SJCRH30 (cell line): Measurements from ENCODE around the genes ZNF728 and ZNF730.

GRCh38 chr19:23002441-23003439 lies at the start of gene ZNF728:
Gene ZNF728, minus strand, starts transcription at chr19:23003176.
- RAMPAGE, long total RNA, result no peak

- RAMPAGE, long total RNA, result start-site peak on the plus strand at chr19:23116991-23117077, 69 and 47 reads in 2 replicates
Observed at GRCh38 chr19:23116753-23117740, at the start of gene ZNF730. Gene ZNF730, plus strand, starts transcription at chr19:23117025.

DNA sequence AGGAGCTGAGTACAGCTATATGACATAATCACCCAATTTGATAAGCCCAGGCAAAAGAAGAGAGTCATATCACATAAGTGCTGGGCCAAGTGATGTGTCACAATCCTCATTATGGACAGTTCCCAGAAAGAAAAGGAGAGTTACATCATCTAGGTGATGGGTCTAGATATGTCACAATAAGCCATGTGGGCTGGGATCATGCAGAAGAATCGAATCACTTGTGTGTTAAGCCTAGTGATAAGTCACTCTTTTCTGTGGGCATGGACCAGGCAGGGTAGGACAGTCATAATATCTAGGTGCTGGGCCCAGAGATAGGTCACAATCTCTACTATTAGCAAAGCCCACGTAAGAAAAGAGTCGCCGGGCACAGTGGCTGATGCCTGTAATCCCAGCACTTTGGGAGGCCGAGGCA lies 14.1 kb upstream of the ZNF724 start:
- RAMPAGE, long total RNA, result no peak

DNA sequence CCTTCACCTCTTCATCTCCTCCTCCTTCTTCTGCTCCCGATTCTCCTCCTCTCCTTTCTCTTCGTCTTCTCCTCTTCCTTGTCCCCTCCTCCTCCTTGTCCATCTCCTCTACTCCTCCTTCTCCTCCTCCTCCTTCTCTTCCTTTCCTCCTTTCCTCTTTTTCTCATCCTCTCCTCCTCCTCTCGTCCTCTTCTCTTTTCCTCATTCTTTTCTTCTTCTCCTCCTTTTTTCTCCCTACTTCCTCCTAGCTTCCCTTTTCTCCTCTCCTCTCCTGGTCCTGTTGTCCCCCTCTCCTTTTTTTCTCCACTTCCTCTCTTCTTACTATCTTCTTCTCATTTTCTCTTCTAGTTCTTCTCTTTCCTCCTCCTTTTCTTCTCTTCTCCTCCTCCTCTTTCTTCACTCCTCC lies 71.3 kb downstream of the ZNF91 start:
- RAMPAGE, long total RNA, result no peak

DNA sequence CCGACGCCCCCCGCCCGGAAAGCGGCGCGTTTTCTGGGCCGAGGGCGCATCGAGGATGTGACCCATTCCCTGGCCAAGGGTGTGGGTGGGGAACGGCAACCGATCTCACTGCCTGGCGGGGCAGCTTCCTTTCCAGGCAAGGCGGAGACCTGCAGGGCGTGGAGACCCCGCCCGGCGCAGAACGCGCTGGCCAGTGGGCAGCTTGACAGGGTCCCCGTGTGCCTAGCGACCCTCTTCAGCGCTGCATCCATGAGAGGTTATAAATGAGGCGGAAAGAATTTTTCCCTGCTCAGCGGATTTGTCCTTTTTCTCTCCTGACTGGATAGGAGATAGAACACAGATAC lies 76.0 kb upstream of the ZNF91 start:
- RAMPAGE, long total RNA, result no peak

DNA sequence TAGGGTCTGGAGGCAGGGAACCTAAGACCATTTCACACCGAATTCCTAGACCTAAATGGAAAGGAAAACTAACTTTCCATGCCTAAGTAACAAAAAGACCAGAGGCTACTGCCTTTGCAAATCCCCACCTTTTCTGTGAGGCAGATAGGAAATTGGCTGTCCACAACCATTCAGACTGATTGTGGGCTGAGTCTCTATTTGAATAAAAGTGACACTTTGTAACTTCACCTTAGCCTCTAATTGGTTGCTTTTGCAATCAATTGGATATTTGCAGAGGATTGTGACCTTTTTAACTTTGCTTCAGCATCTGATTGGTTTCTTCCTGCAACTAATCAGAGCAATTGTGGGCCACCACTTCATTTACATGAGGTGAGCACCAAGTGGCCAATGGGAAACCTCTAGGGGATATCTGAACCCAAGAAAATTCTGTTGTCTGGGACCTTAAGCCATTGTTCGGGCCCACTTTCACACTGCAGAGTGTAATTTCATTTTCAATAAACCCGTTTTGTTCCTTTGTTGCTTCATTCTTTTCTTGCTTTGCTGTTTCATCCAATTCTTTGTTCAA lies 20.9 kb downstream of the ZNF675 start:
- RAMPAGE, long total RNA, result no peak

DNA sequence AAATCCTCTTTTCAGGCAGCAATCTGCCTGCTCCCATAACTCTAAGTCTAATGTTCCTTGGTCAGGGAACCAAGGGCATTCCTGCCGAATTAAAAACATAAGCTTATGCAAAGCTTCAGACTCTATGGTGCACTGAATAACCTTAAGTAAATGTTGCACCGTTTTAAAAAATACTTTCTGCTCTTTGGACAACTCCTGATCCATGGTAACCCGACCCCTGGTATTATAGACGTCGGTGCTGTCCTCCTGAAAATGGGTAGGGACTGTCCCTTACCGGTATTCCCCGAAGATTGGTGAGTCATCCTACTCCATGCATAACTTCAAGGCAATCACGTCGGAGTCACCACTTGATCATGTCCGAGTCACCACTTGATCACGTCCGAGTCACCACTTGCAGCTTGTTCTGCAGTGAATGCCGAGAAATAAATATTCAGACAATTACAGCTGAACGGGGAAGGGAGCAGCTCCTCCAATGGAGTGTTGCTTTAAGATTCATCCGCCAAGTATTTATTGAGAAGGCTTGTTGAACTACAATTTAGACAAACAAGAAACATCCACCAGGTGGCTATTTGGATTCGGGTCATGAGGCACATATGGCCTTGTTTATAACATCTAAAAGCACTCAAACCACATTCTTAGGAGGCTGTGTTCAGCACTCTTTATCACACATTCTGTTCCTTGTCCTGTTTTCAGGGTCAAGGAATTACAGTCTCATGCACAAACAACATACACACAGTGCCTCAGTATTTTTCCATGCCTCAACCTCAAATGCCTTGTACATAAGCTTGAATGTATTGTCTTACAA lies 43.0 kb downstream of the ZNF726 start:
- RAMPAGE, long total RNA, result no peak

GRCh38 chr19:24000560-24001089 lies 85.9 kb downstream of the ZNF726 start:
- RAMPAGE, long total RNA, result no peak

DNA sequence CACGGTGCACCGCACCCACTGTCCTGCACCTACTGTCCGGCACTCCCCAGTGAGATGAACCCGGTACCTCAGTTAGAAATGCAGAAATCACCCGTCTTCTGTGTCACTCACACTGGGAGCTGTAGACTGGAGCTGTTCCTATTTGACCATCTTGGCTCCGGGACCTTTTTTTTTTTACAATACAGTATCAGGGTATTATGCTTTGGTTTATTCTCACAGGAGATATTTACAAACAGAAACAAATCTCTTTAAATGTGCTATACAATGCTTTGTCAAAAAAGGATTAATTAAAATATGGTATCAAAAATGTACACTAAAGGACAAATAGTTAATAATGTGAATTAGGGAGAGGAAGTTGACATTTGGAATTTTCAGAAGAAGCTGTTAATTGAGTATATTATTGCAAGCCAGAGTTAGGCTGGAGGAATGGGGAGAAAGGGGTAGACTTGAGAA lies 67.6 kb upstream of the ZNF254 start:
- RAMPAGE, long total RNA, result no peak

DNA sequence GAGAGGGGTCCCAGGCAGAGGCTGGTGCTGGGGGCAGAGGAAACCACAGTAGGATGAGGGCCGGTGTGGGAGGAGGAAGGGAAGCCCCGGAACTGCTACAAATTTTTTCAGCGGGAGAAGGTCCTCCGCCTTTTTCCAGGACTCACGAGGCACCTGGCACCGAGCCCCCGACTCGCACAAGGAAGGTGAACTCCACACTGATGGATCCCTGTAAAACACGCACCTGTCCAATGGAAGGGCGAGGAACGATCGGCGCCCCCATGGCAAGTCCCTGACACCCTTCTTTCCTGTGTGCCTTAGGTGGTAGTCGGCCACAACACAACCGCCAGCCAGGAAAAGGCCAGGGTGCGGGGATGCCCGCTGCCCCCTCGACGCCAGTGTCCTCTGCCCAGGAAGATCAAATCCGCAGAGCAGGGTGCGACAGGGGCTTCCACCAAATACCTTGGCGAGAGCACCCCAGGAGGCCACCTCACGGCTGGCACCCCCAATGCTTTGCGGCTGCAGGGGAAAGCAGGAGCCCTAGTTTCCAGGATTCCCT lies 91.1 kb downstream of the ZNF254 start:
- RAMPAGE, long total RNA, result no peak

DNA sequence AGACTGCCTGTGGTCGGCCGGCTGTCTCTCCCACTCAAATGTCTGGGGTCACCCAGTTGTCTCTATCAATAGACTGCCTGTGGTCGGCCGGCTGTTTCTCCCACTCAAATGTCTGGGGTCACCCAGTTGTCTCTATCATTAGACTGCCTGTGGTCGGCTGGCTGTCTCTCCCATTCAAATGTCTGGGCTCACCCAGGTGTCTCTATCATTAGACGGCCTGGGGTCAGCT lies 1555.6 kb downstream of the UQCRFS1 start:
- RAMPAGE, long total RNA, result no peak

DNA sequence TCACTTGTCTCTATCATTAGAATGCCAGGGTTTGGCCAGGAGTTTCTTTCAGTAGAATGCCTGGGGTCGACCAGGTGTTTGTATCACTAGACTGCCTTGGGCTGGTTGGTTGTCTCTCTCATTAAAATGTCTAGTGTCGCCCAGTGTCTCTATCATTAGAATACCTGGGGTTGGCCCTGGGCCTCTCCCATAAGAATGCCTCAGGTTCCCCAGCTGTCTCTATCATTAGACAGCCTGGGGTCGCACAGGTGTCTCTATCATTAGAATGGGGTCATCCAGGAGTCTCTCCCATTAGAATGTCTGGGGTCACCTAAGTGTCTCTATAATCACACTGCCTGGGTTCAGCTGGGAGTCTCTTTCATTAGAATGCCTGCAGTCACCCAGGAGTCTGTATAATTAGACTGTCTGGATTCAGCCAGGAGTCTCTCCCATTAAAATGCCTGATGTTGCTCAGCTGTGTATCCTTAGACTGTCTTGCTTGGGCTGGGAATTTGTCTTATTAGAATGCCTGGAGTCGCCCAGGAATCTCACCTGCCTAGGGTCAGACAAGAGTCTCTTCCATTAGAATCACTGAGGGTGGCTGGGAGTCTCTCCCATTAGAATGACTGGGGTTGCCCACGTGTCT lies 1450.3 kb downstream of the UQCRFS1 start:
- RAMPAGE, long total RNA, result no peak

- RAMPAGE, long total RNA, result no peak
Observed at GRCh38 chr19:27793013-27793820, 1419.7 kb downstream of the UQCRFS1 start.

- RAMPAGE, long total RNA, result no peak
Observed at GRCh38 chr19:28403473-28404255, 809.3 kb downstream of the UQCRFS1 start.

GRCh38 chr19:28468661-28469065 lies 744.3 kb downstream of the UQCRFS1 start:
- RAMPAGE, long total RNA, result no peak

- RAMPAGE, long total RNA, result no peak
Observed at GRCh38 chr19:28542753-28543345, 670.1 kb downstream of the UQCRFS1 start.

GRCh38 chr19:28571871-28572196 lies 641.1 kb downstream of the UQCRFS1 start:
- RAMPAGE, long total RNA, result no peak

DNA sequence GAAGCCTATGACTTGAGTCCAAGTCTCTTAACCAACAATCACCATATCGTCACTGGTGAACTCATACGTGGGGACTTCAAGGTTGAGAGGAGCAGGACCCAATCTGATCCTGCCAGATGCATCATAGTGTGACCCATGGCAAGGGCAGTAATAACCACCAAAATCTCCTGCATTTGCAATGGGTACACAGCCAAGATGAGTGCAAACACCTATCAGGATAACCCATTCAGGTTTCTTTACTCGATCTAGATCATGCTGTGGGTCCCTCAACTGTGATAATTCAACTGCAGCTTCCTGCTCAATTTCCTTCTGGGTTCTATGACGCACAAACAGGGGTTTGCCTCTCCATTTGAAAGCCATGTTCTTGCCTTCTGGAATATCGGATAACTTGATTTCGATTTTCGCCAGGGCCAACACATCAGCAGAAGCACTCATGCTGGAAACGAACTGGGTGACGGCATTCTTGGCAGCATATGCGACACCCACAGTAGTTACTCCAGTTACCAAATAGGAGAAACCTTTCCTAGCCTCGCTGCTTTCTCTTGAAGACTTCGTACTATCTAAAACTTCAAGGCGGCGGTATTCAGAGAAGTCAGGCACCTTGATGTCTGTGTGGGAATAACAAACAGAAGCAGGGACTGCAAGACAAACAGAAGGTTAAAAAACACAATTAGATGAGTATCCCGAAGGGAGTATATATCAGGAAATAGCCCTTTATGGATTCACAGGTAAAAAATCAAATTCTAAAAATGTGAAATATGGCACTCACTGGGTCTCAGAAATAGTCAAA lies 5.2 kb downstream of the UQCRFS1 start:
- RAMPAGE, long total RNA, result no peak

GRCh38 chr19:29525675-29525883 lies 215 bp upstream of the VSTM2B start:
- RAMPAGE, long total RNA, result no peak

- RAMPAGE, long total RNA, result no peak
Observed at GRCh38 chr19:29704774-29705298, 10.2 kb downstream of the C19orf12 start.